ENCODE results near the genes GPBAR1, FEV and CRYBA2.

- PRO-cap, 2 experiments, result no peak in any of the 2 experiments
Measured at GRCh38 chr2:217937336-217937972, 65.3 kb downstream of the TNS1 start.

- PRO-cap, 2 experiments, result no peak in any of the 2 experiments
Measured at GRCh38 chr2:217952769-217953347, 49.9 kb downstream of the TNS1 start.

GRCh38 chr2:218216725-218216887, 383 bp upstream of the ARPC2 start:
- PRO-cap, 2 experiments, result peak in 1 of 2 experiments; most common plus-strand start chr2:218216807 (in 1)

- PRO-cap, 2 experiments, result no peak in any of the 2 experiments
Measured at GRCh38 chr2:218220334-218220632, 3.3 kb downstream of the ARPC2 start.

GRCh38 chr2:218260589-218261355, at the start of gene GPBAR1:
Gene GPBAR1 (plus strand): TSS chr2:218261015.
- PRO-cap, 2 experiments, result no peak in any of the 2 experiments

GRCh38 chr2:218272273-218273384, 2.3 kb downstream of the PNKD start:
- PRO-cap, 2 experiments, result peak in 1 of 2 experiments; most common plus-strand start chr2:218273033 (in 1); most common minus-strand start chr2:218272790 (in 1)

DNA sequence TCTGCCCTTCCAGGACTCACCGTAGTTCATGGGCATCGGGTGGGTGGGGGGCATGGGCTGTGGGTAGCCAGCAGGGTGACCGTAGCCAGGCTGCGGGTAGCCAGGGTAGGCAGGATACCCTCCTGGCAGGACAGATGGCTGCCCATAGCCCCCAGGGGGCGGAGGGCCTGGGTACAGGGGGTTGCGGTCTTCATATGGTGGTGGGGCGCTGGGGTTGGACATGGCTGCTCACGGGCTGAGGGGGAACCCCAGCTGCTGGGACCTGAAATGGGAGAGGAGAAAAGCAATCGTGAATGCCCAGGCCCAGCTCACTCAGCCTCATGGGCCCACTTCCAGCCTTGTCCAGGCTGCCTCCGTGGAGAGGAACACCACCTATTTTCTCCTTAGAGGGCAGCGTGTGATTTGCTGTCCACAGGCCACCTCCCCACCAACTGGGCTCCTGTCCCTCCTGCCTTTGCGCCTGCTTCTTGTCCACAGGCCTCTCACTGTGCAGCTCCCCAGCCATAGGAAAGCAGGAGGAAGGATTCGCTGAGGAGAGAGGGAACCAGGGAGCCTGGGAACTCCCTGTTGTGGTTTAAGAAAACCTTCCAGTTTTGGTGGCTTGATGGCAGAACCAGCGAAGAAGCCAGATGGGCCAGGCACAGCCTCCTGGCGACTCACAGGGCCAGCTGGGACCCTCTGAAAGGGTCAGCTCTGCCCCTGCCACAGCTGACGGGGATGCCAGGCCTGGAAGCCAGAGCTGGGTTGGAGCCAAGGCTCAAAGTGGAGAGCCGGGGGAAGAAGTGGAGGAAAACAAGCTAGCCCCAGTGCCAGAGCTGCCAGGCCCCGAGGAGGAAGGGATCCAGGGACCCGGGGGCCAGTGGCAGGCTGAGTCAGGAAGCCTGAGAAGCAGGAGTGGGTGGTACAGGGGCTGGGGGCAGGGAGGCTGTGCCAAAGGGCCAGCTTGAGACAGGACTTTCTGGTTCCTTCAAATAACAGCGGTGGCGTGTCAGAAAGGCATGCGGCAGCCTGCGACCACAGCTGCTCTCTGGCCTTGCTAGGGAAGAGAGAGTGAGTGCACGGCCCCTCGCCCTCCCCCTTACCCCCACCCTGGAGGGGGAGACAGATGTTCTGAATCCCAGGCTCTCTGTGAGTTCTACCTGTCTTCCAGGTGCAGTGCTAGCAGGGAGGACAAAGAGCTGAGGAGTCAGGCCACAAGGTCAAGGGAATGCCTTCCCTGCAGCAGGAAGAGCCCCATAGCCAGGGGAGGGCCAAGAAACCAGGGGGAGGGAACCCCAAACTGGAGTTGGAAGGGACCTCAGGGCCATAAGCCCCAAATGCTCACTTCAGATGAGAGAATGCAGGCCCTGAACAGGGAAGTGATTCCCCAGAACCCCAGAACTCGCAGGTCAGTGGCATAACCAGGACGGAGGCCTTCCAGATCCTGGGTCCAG, 9.9 kb downstream of the TMBIM1 start:
- PRO-cap, 2 experiments, result no peak in any of the 2 experiments

DNA sequence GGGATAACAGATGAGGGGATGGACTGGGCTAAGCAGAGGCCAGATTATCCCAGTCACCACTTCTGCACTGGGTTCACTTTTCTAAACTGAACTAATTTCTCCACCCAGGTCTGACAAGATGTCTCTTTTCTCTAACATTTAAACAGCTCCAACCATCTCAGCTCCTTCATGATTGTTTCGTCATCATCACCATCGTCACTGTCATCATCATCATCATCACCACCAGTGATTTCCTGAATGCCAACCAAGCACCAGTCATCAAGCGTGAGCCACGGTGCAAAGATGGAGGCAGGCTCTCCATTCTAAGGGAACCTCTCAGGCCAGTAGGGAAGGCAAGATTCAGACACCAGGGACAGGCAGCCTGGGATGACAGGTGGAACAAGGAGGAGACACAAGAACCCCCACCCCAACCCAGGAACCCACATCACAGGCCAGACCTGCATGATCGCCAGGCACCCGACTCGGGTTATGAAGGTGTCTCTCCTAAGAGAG, 25.6 kb upstream of the TMBIM1 start:
- PRO-cap, 2 experiments, result no peak in any of the 2 experiments

DNA sequence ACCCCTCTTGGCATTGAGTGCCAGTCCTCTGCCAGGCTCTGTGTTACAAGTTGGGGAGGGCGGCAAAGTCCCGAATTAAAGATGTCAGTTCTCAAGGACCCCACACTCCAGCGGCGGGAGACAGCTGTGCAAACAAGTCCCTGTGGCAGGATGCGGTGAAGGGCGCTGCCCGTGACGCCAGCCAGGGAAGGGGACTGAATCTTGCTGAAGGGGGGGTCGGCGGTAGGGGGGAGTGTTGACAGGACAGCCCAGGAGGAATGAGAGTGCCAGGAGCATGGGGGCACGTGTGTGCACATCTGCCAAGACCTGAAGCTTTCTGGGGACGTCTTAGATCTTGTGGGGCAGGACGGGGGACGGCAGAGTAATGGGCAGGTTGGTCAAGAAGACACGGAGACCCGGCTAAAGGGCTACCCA, 2.9 kb upstream of the CTDSP1 start:
- PRO-cap, 2 experiments, result peak in 2 of 2 experiments; most common plus-strand start position 263 of the sequence (in 1); most common minus-strand start position 109 of the sequence (in 1)

- PRO-cap, 2 experiments, result peak in 2 of 2 experiments; most common plus-strand start chr2:218397825 (in 2); most common minus-strand start chr2:218397797 (in 2)
Measured at GRCh38 chr2:218397713-218398280, 1.9 kb upstream of the CTDSP1 start.

- PRO-cap, 2 experiments, result no peak in any of the 2 experiments
Measured at GRCh38 chr2:218419763-218420222, 870 bp downstream of the VIL1 start.

GRCh38 chr2:218630328-218630841, 22.7 kb downstream of the PLCD4 start:
- PRO-cap, 2 experiments, result no peak in any of the 2 experiments

- PRO-cap, 2 experiments, result no peak in any of the 2 experiments
Measured at GRCh38 chr2:218636526-218637235, 22.7 kb downstream of the ZNF142 start.

DNA sequence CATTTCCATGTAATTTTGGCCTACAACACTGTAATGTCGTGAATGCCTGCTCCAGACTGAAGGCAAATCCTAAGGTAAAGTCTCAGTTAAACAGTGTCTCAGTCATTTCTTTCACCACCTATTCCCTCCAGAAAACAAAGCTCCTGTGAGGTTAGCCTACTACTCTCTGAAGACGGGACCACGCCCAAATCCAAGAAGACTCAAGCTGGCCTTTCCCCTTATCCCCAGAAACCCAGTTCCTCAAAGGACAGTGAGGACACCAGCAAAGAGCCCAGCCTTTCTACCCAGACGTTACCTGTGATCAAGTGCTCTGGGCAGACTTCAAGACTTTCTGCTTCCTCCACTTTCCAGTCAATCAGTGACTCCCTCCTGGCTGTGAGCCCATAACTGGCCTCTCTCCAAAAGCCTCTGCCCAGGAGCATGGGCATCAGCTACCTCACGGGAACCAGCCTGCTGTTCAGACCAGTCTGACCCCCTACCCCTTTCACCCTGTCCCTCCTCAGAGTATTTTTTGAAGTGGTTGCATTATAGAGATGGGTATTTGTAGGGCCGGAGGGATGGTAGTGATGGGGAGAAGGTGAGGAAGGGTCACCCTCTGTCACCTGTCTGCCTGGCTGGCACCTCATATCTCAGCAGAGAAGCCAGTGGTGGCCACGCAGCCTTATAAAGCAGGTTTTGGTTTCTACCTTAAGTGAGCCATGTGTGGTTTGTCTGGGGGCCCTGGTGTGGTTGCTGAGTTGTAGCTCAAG, 27.8 kb upstream of the CYP27A1 start:
- PRO-cap, 2 experiments, result no peak in any of the 2 experiments

DNA sequence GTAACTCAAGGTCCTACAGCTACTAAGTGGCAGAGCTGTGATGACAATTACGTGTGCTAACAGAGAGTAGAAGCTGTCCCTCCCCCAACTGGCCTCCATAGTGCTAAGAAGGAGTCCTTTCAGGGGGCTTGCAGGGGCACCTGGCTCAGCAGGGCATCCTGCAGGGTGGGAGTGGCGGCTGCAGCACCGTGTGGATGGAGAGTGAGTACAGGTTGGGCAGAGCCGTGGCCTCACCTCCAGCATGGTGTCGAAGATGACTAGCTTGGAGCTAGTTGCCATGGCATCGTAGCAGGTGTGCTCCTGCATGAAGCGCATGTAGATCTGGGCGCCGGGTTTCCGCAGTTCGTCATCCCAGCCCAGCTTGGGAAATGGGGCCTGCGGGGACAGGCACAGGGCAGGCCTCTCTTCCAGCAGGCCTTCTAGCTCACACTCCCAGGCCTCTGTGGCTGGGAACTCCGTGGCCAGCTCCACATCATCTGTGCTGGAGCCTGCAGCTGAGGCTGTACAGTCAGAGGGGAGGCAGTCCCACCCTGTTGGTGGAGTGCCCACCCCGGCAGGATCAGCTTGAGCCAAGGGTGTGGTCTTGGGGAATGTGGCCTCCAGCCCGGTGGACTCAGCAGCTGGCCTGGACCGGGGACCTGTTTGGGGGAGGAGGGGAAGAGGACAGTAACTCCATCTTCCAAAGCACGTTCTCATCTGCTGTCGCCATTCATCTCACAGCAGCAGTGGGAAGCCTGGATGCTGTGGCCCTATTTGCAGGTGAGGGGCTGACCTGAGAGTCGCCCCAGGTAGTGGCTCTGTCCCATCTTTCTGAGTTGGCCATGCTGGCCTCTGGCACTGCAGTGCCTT, 29.6 kb upstream of the WNT6 start:
- PRO-cap, 2 experiments, result no peak in any of the 2 experiments

- PRO-cap, 2 experiments, result no peak in any of the 2 experiments
Measured at GRCh38 chr2:218847489-218847895, 12.1 kb upstream of the WNT6 start.

- PRO-cap, 2 experiments, result peak in 1 of 2 experiments; most common plus-strand start chr2:218883595 (in 1)
Measured at GRCh38 chr2:218883248-218883808, 2.7 kb downstream of the WNT10A start.

- PRO-cap, 2 experiments, result peak in 2 of 2 experiments; most common plus-strand start chr2:218894672 (in 2); most common minus-strand start chr2:218894571 (in 2)
Measured at GRCh38 chr2:218894345-218894939, 13.8 kb downstream of the WNT10A start.

GRCh38 chr2:218984844-218985968, at the start of gene FEV:
Gene FEV (minus strand): TSS chr2:218985184.
- PRO-cap, 2 experiments, result no peak in any of the 2 experiments

GRCh38 chr2:218992863-218993966, at the start of gene CRYBA2:
Gene CRYBA2 (minus strand): TSS chr2:218993422.
- PRO-cap, 2 experiments, result no peak in any of the 2 experiments